Right cardiac atrium (tissue), 1 donor: ENCODE measurements around a stretch of chr17.

DNA sequence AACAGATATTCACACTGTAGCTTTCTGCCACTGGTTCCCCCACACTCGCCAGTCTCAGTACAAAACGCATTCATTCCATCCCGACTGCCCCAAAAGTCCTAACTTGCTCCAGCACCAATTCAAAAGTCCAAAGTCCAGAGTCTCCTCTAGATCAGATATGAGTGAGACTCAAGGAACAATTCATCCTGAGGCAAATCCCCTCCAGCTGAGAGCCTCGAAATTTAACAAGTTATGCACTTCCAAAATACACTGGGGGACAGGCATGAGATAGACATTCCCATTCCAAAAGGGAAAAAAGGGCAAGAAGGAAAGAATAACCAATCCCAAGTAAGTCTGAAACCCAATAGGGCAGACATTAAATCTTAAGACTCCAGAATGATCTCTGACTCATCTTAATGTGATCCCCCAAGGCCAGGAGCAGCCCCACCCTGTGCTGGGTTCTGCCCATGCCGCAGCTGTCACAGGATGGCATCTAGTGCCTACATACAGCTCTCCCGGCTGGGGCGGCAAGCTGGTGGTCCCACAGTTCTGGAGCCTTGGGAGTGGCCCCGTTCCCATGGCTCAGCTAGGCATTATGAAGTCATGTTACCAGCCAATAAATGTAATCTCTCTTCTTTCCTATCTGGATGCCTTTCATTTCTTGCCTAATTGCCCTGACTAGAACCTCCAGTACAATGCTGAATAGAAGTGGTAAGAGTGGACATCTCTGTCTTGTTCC, 95.5 kb upstream of the DNAH17 start:
- PRO-cap: no peak

DNA sequence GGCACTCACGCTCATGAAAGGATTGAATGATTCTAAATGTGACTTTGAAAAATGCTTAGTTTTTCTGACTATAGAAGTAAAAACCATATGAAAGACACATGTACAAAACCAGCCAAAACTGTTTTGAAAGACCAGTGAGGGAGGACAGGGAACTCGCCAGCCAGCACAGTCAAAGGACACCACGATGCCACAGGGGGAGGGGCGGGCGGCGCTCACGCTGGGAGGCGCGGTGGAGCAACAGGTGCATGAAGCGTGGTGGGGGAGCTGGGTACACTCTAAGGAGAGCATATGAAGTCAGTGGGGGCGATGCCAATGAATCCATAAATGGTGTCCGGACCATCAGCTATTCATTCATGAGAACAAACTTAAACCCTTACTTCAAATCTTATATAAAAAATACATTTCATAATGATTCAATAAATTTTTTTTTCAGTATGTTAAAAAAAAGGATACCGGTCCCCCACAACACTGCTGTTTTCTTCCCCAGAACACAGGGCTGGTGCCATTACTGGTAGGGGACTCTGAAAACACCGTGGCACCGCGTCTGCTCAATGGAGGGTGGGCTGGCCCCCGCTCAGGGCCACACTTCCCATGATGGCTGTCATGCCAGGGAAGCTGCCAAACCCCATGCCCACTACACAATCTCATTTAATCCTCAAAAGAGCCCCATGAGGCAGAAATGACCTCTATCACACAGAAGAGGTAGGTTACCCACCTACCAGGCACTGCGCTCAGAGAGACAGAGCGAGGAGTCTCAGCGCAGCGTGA, 101.1 kb upstream of the DNAH17 start:
- PRO-cap: no peak

- PRO-cap: no peak
These were observed 98.8 kb downstream of the CYTH1 start for GRCh38 chr17:78683209-78683821.

- PRO-cap: no peak
These were observed 55.1 kb downstream of the CYTH1 start for GRCh38 chr17:78726798-78727537.

DNA sequence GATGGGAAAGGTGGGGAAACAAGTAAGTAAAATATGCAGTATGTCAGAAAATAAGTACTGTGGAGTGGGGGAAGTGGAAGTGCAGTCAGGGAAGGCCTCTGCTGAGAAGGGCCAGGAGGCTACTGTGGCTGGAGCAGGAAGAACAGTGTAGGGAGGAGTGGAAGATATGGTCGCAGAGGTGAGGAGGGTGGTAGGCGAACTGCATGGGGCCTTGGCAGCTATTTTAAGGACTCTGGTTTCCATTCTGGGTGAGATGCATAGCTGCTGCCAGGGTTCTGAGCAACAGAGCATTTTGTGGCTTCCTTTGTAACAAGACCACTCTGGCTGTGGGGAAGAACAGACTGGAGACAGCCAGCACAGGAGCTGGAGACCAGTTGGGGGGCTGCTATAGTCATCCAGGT, 42.7 kb downstream of the CYTH1 start:
- PRO-cap: no peak

GRCh38 chr17:78759581-78760321, 22.3 kb downstream of the CYTH1 start:
- PRO-cap: no peak

- PRO-cap: no peak
These were observed 12.8 kb downstream of the CYTH1 start for GRCh38 chr17:78769323-78769684.

GRCh38 chr17:78785979-78786234, 3.8 kb upstream of the CYTH1 start:
- PRO-cap: no peak

DNA sequence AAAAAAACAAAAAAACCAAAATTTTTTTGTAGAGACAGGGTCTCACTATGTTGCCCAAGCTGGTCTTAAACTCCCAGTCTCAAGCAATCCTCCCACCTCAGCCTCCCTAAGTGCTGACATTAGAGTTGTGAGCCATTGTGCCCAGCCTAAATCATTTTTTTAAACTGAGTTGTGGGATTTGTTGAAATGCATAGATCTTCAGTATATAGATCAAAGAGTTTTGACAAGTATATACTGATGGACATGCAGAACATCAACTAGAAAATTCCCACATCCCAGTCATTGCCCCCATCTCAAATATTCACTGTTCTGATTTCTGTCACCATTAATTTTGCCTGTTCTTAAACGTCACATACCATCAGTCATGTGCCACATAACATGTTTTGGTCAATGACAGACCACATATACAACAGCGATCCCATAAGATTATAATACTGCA, 24.0 kb downstream of the USP36 start:
- PRO-cap: no peak

DNA sequence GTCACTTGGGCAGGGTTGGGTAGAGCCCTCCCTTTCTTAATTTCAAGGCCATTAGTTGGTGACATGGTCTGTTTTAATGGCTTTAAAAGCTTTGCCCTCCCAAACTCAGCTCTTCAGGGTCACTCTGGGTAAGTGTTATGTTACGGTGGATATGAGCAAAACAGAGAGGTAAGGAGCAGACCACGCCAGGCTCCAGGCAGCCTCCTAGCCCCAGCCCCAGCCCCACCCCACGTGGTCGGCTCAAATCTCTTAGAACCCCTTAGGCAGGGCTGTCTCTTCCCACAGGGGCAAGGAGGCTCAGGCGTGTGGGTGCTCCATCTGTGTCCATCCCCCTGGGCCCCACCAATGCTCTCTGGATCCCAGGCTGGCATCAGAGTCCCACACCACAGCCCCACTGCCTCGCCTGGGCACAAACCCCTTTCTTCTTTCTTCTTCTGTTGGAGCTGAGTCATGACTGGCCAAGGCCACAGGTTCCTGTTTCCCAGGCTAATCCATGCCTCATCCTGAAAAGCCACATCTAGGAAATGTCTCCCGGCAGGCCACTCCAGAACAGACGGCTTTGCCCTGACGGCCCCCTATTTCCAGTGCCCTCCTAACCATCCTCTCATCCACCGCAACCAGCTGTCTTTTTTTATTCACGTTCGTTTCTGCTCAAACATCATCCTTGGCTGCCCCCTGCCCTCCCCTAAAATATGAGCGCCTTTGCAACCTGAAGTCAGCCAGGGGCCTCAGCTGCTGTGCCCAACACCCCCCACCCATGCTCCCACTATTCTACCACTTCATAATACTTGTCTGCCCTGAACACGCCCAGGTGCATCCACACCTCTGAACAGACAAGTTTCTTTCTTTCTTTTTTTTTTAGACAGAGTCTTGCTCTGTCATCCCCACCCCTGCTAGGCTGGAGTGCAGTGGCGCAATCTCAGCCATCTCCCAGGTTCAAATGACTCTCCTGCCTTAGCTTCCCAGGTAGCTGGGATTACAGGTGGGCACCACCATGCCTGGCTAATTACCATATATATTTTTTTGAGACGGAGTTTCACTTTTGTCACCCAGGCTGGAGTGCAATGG, 27.2 kb downstream of the CEP295NL start:
- PRO-cap: no peak

- PRO-cap: bidirectional peak, plus-strand start at chr17:78884003, minus-strand start at chr17:78883795
These were observed 19.3 kb downstream of the CEP295NL start for GRCh38 chr17:78883602-78884249.

DNA sequence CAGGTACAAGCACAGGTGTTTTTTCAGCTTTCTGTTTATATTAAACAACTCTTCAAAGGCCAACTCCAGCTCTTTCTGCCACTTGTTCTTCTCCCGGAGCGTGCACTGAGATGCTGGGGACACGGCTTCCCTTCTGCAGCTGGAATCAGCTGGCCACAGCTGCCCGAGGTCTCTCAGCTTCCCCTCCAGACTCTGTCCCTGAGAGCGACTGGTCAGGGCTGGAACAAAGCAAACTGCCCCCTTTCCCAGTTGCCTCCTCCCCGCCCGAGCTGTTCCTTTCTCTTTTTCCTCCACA, 11.6 kb downstream of the CEP295NL start:
- PRO-cap: no peak

DNA sequence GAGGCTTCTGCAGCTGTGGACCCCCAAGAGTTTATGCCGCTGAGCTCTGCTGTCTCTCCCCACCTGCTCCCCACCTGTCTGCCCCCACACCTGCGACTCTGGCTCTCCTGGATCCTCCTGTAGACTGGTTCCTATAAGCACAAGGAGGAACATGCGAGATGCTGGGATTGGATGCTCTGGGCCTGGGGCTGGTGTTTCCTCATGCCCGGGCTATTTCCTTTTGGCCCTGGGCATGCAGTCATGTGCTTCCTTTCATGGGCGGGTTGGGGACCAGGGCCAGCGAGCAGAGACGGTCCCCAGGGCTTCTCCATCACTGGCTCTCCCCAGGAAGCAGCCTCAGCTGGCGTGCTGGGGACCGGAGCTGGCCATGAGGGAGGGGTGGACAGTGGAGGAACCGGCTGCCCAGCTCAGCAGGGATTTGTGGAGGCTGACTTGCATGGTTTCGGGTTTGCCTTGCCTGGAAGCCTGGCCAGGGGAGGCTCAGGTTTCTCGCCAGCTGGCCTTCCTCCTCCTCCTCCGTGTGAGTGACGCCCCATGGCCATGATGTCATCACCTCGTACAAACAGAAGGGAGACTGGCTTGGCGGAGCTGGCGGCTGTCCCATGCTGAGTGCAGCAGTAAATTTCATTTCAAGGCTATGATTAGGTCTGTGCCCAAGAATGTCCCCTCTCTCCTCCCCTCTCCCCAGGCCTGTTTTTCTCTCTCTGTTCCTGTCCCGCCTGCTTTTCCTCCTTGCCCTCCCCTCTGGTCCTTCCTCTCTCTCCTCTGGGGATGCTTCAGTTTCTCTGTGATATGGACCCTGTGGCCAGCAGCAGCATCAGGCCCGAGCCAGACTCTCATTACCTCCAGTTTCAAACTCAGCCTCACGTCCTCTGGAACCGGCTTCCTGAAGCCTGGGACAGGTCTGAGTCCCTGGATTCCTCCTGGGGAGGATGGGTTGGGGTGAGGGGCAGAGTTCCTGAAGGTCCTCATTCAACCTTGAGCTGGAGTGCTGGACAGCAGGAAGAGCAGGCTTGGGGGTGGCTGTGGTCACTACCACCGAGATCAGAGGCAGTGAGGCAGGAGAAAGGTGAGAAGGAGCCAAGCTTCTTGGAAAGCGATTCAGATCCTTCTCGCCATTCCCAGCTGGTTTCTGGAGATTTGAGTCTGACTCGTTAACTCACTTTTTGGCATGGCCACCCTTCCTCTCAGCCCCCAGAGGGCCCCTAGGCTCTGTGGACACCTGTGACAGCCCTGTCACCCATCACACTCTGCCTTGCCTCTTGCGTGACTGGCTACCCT, 9.1 kb upstream of the TIMP2 start:
- PRO-cap: no peak

- PRO-cap: no peak
These were observed 12.0 kb downstream of the CANT1 start for GRCh38 chr17:78997387-78998136.

GRCh38 chr17:79027257-79028376, 3.6 kb downstream of the C1QTNF1 start:
- PRO-cap: unidirectional peak, minus-strand start at chr17:79027647

DNA sequence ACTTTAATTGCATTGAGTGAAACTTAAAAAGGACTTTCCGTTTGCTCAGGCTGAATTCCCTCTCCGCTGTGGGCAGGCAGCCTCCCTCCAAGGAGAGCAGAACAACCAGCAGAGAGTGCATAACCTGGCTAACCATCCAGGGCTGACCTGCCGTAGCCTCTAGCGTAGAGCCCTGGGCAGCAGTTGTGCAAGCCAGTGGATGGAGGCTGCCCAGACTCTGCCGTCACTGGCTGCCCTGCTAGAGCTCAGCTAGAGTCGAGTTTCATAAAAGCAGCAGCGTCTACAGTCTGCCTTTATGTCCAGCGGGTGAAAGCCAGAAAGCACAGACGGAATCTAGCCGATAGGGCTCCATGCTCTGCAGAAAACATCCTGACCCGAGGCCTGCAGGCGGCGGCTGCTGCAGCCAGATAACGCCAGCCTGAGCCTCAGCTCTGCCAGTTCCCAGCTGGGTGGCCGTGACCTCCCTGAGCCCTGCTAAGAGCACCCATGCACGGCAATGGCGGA, 231.2 kb downstream of the ENGASE start:
- PRO-cap: no peak

DNA sequence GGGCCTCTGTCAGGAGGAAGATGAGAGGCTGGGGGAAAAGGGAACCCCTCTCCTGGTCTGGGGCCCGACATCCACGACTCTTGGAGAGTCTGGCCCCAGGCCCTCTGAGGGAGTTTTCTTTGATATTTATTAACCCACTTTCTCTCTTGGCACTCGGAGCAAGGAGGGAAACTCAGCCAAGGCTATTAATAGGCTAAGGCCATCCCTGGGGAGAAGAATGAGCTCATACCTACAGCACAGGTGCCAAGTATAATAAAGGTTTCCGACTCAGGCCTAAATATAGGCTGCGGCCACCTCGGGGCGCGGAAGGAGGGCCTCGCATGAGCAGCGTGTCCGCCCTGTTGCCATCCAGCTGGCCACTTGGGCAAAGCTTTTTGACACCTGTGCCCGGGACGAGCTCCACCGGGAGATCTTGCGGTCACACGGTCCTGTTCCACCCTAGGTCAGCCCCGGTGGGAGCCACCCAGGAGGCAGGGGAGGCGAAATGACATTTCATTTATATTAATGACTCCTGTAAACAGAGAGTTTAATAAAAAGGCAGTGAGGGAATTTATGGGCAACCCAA, 232.3 kb downstream of the ENGASE start:
- PRO-cap: no peak

DNA sequence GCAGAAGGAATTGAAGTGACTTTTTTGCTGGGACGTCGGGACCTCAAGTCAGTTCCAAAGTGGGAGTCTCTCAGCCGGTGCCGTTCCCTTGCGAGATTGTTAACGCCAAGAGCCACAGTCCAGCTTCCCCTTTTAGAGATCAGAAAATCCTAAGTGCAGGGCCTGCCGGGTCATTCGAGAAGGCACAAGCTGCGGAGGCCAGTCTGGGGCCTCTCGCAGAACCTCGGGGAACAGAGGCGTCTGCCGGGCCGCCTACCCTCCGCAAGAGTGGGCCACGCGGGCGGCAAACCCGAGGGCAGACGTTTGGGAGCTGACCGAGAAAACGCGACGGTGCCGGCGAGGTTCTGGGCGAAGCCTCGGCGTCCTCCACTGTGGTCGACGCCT, 6.9 kb upstream of the CBX8 start:
- PRO-cap: no peak

DNA sequence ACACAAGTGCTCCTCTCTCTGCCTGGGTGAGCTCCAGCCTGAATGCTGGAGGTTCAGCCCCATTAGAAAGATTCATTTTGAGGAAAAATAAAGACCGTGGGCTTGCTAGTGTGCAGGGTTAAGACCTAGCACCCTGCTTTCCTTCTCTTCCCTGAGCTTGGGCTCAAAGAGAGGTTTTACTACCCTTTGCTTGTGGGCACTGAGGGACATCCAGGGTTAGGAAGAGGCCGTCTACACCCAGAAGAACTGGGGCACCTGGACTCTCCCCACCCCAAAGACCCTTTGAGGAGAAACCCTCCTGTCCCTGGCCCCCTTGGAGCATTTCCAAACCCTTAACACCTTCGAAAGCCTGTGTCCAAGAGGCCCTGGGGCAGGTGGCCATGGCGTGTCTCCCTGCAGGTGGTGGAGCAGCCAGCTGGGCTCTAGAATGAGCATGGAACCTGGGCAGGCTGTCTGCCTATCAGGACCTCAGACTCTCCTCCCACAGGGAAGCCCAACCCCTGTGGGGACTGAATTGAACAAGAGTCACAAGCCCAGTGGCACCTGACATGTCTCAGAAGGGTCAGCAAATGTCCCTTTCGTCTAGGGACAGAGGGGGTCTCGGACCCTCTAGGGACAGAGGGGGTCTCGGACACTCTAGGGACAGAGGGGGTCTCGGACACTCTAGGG, 8.6 kb downstream of the CBX4 start:
- PRO-cap: no peak

GRCh38 chr17:79833830-79834370, 5.3 kb downstream of the CBX4 start:
- PRO-cap: no peak